Mesenchymal stem cell of adipose (primary cell): ENCODE measurements around the gene LSM10.

DNA sequence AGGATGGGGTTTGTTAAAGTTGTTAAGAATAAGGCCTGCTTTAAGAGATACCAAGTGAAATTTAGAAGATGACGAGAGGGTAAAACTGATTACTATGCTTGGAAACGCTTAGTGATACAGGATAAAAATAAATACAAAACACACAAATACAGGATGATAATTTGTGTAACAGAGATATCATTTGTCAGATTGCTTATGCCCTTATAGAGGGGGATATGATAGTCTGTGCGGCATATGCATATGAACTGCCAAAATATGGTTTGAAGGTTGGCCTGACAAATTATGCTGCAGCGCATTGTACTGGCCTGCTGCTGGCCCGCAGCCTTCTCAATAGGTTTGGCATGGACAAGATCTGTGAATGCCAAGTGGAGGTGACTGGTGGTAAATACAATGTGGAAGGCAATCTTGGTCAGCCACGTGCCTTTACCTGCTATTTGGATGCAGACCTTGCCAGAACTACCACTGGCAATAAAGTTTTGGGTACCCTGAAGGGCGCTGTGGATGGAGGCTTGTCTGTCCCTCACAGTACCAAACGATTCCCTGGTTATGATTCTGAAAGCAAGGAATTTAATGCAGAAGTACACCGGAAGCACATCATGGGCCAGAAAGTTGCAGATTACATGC lies 82.3 kb downstream of the ZMYM4 start:
- CAGE, long polyA plus RNA = no peak

GRCh38 chr1:35595716-35596214 lies 22.7 kb downstream of the TFAP2E start:
- CAGE, long polyA plus RNA = no peak

- CAGE, long polyA plus RNA = no peak
Measured at GRCh38 chr1:35601572-35602613, 28.8 kb downstream of the TFAP2E start.

DNA sequence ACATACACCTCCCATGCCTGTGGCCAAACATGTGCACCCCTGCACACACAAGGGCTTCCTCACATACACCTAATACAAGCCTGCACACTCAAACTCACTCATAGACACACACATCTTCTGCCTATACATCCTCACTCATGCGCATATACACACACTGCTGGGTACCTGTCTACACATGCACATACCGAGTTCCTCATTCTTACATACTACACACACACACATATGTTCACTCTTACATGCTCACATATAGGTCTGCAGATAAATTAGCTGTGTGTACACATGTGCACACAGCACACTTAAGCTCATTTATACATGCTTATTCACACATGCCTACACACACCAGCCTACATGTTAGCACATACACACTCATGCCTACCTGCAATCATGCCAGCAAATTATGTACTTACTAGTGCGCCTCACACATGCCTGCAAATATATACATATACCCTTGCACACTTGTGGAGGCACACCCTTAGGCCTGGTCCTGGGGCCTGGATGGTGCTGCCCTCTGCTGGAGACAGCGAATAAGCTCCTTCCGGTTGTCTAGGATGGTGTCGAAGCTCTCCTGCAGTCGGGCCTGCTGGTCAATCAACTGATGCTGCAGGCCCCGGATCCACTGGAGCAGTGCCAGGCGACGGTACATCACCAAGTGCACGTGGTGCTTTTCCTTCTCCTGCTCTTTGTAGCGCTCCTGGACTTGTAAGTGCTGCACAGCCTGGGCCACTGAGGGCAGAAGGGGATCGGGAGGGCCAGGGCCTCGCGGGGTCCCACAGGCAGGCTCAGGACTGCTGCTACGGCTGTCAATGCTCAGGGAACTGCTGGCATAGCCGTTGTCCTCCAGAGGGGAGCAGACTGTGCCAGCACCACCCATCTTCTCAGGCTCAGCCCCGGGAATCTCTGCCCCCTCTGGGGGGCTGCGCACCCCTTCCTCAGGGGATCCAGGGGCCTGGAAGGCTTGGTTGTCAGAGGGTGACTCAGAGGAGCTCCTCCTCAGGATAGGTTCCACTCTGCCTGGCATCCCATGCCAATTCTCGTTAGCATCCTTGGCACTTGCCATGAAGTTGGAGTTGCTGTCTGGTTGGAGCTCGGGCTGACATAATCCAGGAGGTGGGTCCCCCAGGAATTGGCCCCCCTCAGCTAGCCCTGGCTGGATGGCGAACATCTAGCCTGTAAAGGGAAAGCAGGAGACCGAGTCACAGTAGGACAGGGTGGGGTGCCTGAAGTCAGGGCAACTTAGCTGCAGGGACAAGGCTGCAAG lies 3.1 kb downstream of the C1orf216 start:
- CAGE, long polyA plus RNA = no peak

DNA sequence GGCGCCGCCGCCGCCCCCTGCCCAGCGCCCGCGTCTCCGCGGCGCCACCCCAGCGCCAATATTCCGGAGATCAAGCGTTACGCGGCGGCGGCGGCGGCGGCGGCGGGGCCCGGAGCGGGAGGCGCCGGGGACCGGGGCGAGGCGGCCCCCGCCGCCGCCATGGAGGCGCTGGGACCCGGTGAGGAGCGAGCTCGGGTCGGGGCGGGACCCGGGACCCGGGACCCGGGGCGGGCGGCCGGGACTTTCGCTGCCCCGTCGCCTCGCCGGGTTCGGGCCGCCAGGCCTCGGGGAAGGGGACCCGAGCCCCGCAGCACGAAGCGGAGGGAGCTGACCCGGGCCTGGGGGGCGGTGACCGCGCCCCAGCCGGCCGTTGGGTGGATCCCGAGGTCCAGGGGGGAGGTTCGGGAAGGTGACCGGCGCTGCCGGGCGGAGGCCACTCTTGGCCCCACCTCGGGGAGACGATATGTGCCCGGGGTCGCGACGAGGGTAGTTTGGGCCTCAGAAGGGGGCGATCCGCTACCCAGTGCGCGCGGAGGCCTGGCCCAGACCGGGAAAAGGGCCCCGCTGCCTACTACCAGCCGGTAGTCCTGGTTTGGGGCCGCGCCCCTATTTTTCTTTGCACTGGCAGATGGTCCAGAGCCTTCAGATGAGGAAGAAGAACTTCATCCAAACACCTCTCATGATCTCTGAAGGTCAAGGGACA lies 593 bp downstream of the AGO4 start:
- CAGE, long polyA plus RNA = no peak

DNA sequence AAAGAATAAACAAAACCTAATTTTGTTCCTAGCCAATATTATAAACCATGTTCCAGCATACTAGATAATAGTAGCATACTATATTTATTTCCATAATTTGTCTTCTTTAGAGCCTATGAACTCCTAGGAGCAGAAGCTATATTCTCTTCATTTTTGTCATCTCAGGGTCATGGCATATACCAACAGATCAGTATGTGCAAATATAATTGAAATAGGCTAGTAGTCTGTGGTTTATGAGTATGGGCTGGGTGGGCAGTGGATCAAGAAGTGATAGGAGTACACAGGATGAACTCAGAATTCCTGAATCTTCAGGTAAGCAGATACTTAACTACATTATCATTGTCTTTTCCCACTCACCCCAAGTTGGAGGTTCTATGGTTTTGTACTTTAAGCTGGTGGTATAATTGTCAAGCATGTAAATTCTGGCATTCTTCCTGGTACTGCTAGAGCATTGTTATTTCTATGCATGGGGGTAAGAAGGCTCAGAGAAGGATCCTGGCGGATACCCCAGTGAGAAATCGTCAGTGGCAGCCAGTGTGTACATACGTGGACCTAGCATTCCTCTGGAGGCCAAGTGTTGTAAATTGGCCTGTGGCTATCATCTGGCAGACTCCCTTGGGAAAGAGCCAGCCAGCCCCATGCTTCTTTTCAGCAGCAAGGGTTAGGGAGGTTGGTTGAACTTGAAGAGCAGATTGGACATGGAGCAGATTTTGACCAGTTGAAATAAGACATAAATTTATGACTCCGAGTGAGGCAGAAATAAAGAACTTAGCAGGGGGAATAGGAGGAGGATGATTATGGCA lies 5.3 kb upstream of the AGO3 start:
- CAGE, long polyA plus RNA = no peak

- CAGE, long polyA plus RNA = no peak
Measured at GRCh38 chr1:36151941-36152311, 2.6 kb upstream of the TRAPPC3 start.

DNA sequence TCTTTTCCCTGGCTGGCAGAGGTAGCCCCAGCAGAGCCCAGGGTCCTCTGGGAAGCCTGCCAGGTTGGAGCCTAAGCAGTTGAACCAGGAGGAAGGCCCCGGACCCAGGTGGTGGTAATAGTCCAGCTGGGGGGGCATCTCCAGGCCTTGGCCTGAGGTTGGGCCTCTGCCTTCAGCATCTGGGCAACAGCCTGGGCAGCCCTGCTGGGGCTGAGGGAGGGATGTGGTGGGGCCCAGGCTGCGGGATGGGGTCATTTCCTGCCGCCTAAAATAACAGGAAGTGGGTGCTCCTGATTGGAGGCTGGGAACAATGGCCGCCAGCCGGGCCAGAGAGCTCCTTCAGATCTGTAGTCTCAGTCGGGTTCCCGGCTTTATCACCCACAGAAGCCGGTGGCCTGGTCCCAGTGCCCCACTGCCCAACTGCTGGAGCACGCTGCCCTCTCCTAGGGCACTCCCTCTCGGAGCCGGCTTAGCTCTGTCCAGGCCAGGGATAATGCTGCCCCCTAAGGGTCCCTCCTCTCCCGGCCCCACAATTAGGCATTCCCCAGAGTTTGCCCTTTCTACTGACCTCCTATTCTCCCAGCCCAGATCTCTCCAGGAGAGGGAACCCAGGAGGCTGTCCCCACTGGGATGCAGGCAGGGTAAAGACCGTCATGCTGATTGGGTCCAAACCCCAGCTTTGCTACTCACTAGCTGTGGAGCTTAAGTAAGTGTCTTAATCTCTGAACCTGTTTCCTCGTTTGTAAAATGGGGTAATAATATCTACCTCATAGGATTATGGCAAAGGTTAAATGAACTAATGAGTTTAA lies 5.0 kb downstream of the MAP7D1 start:
- CAGE, long polyA plus RNA = no peak

DNA sequence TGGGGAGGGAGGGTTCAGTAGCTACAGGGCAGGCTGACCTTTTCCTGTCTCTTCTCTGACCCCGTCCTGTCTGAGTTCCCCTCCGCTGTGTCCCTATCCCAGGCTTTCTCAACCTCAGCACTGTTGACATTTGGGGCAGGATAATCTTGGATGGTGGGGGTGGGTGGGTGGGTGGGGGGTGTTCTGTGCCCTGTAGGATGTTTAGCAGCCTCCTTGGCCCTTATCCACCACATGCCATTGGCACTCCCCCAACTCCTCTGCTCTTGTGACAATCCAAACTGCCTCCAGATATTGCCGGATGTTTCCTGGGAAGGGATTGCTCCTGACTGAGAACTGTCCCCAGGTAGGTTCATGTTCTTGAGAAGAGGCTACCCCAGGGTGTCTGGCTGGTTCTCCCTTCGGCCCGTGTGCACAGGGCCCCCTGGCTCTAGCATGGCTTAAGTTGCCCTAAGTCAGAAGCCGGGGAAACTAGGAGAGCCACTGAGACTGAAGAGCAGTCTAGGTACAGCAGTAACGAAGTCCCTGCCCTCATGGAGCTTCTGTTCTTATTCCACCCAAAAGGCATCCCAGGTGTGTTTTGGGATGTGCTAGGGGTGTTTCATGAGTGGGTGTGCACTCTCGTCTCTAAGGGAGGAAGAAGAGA lies 19.9 kb upstream of the THRAP3 start:
- CAGE, long polyA plus RNA = no peak

GRCh38 chr1:36207137-36207910 lies 16.9 kb upstream of the THRAP3 start:
- CAGE, long polyA plus RNA = no peak

DNA sequence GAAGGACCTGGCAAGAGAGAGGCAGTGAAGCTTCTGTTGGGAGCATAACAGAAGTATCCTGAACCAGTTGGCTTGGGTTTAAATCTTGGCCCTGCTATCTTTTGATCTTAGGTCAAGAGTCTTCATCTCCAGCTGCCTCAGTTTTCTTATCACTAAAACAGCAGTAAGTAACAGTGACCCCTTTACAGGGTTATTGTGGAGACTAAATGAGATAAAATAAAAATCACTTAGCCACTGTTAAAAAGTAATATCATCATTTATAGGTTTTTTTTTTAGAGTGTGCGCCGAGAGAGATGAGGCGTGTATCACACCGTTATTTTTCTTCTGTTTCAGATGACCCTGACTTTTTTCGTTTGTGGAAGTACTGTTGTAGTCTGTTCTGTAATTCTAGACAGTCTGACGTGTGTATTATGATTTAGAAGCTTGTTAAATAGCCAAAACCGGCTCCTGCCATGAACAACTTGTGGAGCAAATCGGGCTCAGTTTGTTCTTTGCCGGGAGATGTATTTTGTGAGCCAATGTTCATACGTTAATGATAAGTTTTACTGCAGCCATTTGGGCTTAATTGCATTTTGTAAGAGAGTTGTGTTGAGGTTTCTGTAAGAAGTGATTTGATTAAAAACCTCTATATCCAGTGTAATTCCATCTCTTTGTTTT lies 1.2 kb downstream of the THRAP3 start:
- CAGE, long polyA plus RNA = no peak

GRCh38 chr1:36257076-36257903 lies 33.0 kb downstream of the THRAP3 start:
- CAGE, long polyA plus RNA = no peak

- CAGE, long polyA plus RNA = no peak
Measured at GRCh38 chr1:36344054-36344696, 20.7 kb upstream of the EVA1B start.

DNA sequence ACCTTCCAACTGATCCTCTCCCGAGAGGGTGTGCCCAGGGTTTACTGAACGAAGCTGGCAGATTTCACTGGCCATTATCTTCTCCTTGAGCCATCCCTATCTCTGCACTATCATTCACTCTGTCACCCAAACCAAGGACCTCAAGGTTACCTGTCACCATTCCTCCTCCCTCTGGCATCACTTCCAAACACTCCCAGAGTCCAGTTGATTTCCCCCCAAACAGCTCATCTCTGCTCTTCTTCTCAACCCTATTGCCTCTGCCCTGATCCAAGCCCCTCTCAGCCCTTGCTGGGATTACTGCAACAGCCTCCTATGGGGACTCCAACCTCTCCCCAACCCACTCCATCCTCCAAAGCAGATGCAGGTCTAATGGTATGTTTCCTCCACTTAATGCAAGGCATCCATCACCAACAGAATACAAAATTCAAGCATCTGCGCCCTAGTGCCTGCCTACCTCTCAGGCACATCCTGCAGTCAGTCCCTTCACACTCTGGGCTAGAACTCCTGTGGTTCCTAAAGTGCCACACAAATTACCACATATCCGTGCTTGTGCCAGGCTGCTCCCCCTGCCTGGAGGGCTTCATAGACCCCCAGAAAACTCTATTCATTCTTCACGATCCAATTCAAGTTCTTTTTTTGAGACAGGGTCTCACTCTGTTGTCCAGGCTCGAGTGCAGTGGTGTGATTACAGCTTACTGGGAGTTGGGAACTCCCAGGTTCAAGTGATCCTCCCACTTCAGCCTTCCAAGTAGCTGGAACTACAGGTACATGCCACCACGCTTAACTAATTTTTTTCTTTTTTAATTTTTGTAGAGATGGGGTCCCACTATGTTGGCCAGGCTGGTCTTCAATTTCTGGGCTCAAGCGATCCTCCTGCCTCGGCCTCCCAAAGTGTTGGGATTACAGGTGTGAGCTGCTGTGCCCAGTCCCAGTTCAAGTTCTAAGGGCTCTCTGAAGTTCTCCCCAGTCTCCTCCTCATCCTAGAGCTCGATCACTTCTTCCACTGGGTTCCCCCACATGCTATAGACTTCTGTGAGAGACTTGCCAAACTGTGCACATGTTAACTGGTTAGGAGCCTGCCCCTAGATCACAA lies 4.5 kb downstream of the STK40 start:
- CAGE, long polyA plus RNA = no peak

DNA sequence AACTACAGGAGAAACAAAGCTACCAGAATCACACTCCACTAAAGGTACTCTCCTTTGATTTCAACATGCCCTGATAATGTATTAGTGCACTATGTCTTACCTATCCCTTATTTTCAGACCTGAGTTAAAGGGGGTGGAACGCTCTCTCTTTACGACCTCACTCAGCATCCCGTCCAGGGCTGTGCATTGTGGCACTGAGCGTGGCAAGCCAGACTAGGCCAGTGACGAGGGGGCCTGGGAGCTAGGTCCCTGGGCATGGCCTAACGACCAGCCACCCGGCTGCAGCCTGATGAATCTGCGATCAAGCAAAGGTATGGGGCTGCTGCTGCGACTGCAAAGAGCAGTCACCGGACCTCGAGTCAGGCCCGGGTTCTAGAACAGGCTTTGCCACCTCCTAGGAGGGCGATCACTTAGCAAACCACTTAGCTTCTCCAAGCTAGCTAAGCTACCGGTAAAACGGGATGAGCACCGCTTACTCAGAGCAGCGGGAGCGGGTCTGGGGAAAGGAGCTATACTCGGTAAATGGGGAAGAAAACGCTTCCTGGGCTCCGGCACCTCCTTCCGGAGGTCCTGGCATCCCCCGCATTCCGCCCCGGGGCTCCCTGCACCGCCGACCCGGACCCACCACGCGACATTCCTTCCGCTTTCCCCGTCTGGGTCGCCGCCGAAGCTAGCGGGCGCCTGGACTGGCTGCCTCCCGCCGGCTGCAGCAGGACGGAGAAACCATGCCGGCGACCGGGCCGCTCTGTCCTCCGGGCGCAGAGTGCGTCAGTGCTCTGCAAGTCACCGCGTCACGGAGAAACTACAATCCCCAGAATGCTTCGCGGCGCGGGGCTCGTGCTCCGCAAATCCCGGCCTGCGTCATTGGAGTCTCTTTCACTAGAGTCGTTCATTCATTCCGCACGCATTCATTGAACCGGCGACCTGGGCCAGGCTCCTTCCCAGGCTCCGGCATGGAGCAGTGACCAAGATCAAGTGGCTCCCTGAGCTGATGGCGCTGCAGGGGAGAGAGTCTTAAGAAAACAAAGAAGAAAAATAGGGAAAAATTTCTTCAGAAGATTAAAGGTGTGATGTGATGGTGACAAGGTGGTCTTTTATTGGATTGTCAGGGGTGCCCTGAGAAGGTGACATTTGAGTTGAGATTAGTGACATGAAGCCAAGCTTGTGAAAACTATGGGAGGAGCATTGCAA lies at the start of gene LSM10:
TSS of gene LSM10 (minus strand) at position 767 of the 1,191 bp plus-strand sequence.
- CAGE, long polyA plus RNA = no peak

DNA sequence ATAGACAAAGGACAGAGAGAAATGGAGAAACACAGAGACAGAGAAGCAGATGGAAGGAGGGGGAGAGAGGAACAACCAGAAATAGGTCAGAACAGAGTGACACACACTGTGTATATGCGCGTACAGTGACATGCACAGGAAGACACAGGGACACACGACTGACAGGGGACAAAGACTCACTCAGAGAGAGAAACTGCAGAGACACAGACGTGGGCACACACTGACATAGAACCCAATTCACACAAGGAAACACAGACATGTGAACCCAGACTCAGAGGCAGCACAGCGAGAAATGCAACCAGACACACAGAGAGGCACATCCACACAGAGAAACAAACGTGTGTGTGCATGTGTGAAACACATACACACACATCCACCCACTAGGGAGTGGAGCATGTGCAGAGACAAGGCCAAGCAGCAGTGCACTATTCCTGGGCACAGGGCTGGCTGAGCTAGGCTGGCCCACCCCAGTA lies 123.3 kb upstream of the CSF3R start:
- CAGE, long polyA plus RNA = no peak

- CAGE, long polyA plus RNA = no peak
Measured at GRCh38 chr1:37053975-37054364, 19.7 kb upstream of the GRIK3 start.

DNA sequence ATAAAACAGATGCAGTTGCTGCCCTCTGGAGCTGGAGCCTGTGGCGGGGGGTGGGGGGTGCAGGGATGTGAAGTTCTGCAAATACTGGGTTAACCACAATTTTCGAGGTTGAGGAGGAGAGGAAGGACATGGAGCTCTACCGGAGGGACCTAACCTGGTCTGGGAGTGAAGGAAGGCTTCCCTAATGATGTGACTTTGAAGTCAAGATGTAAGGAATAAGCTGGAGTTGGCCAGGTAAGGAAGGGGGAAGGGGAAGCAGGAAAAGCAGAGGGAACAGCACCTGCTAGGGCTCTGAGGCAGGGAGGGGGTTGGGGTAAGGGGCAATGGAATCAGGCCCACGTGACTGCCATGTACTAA lies 95.0 kb upstream of the GRIK3 start:
- CAGE, long polyA plus RNA = no peak

- CAGE, long polyA plus RNA = no peak
Measured at GRCh38 chr1:37476115-37477164, 2.1 kb downstream of the ZC3H12A start.

DNA sequence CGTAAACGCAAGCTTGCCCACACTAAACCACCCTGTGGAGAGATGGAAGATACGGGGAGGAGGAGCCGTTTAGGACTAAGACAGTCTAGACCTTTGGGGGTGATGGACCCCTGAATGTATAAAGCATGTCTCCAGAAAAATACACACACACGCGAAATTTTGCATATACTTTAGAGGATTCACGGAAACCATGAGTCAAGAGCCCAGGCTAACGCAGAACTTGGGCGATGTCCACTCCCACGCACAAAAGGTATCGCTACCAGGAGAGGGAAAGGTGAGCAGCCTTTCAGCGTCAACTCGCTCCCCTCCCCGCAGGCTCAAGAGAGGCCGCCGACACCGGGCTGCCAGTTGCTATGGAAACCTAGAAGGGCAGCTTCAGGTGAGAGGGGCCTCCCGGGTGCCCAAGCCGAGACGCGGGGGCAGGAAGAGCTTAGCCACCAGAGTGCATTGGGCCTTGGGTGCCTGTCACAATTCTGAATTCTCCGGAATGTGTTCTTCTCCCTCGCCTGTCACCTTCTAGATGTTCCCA lies 877 bp downstream of the MEAF6 start:
- CAGE, long polyA plus RNA = no peak